Tongue (tissue), 2 donors: ENCODE measurements around the gene TXNDC5.

GRCh38 chr6:7532818-7533248 is 8.6 kb upstream of the DSP start:
- RAMPAGE, long total RNA, result no peak

- RAMPAGE, long total RNA, result no peak
These were observed 19.7 kb upstream of the SNRNP48 start for GRCh38 chr6:7570146-7570753.

GRCh38 chr6:7579026-7579791 is 10.8 kb upstream of the SNRNP48 start:
- RAMPAGE, long total RNA, result no peak

DNA sequence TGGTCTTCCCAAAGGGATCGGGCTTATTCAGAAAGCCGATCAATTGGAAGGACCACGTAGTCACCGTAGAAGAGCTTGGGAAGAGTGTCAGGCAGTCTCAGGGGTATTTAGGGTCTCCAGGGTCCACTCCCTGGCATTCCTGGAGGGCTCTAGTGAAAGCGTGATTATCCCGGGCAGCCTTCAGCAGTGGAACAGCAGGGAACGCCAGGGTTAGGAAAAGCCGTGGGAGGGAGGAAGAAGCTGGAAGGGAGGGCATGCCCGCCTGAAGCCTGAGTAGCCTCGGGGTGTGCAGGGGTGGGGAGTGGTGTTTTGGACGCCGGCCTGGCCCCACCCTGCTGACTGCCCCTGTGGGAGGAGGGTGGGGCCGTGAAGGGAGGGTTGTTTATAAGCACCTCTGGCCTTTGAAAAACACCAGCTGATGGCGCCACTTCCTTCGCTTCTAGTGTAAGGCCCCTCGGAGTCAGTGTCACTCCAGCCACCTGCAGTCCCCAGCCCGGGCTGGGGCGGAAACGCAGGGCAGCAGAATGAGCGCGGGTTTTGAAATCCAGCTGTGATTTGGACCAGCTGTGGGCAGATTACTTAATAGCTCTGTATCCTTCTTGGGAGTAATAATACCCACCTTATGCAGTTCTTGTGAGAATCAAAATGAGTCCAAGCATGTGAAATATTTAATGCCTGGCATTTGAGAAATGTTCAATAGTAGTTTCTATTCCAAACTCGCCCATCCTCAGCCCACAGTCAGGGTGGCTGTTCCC is 52.8 kb upstream of the BMP6 start:
- RAMPAGE, long total RNA, result no peak

DNA sequence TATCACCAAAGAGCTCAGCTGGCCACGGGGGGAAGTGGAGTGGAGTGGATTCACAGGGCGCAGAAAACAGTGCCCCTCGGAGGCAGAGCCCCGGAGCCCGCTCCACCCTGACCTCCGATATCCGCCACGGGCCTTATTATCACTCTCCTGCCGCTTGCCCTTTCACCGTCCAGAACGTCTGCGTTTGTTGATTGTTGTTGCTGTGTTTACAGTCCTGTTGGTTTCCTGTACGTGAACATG is 9.1 kb downstream of the BMP6 start:
- RAMPAGE, long total RNA, result no peak

DNA sequence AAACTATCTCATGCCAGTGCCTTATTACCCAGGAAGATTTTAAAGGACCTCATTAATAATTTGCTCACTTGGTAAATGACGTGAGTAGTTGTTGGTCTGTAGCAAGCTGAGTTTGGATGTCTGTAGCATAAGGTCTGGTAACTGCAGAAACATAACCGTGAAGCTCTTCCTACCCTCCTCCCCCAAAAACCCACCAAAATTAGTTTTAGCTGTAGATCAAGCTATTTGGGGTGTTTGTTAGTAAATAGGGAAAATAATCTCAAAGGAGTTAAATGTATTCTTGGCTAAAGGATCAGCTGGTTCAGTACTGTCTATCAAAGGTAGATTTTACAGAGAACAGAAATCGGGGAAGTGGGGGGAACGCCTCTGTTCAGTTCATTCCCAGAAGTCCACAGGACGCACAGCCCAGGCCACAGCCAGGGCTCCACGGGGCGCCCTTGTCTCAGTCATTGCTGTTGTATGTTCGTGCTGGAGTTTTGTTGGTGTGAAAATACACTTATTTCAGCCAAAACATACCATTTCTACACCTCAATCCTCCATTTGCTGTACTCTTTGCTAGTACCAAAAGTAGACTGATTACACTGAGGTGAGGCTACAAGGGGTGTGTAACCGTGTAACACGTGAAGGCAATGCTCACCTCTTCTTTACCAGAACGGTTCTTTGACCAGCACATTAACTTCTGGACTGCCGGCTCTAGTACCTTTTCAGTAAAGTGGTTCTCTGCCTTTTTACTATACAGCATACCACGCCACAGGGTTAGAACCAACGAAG is 30.0 kb downstream of the TXNDC5 start:
- RAMPAGE, long total RNA, result no peak

DNA sequence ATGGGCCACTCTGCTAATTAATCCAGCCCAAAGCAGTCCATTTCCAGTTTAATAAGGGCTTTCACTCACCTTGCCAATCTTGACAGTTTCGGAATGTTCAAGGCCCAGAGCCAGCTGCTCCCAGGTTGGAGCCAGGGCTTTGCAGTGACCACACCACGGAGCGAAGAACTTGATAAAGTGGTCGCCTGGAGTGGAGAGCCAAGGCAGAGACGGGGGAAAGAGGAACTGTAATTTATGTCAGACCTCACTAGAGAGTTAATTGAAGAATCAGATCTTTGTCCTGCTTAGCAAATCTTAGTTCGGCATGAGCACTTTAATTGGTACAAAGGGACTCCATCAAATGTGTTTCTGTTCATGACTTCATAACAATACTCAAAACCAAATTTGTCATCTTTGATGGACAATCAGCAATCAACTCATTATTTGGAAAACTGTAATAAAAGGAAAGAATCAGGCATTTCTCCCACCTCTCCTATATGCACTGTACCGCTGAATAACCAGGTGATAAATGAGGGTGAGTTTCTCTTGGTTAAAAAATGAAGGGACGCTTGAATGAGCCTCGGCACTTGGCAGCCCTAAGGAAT is 18.9 kb downstream of the TXNDC5 start:
- RAMPAGE, long total RNA, result no peak

GRCh38 chr6:7910297-7911357 is at the start of gene TXNDC5:
Gene TXNDC5 (minus strand): TSS chr6:7910788.
- RAMPAGE, long total RNA, result no peak

GRCh38 chr6:7974876-7975621 is 64.5 kb upstream of the TXNDC5 start:
- RAMPAGE, long total RNA, result no peak

- RAMPAGE, long total RNA, result no peak
These were observed 65.1 kb upstream of the TXNDC5 start for GRCh38 chr6:7975622-7976208.

- RAMPAGE, long total RNA, result no peak
These were observed 204.8 kb upstream of the SLC35B3 start for GRCh38 chr6:8639921-8640751.

DNA sequence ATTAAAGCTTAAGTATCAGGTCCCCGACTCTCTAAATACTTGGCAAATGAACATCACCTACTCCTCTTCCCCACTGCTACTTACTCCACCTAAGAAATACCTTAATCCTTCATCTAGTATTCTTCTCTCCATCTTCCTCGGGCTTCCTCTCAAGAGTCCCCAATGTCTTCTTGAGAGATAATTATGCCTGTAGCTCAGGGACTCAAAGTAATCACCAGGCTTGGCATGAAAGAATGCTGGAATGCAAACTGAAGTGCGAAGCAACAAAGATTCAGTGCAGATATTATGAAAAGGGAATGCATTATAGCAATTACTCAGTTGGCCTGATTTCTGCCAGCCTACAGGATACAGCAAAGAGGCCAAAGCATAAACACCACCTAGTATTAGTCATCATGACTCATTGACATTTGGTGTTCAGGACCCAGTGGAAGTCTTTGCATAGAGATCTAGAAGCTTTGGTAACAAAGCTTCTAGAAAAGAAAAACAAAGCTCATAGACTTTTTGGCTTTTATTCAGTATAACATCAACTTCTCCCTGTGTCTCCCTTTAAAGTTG is 932.9 kb downstream of the TFAP2A start:
- RAMPAGE, long total RNA, result no peak

- RAMPAGE, long total RNA, result no peak
These were observed 818.8 kb downstream of the TFAP2A start for GRCh38 chr6:9596081-9596530.

DNA sequence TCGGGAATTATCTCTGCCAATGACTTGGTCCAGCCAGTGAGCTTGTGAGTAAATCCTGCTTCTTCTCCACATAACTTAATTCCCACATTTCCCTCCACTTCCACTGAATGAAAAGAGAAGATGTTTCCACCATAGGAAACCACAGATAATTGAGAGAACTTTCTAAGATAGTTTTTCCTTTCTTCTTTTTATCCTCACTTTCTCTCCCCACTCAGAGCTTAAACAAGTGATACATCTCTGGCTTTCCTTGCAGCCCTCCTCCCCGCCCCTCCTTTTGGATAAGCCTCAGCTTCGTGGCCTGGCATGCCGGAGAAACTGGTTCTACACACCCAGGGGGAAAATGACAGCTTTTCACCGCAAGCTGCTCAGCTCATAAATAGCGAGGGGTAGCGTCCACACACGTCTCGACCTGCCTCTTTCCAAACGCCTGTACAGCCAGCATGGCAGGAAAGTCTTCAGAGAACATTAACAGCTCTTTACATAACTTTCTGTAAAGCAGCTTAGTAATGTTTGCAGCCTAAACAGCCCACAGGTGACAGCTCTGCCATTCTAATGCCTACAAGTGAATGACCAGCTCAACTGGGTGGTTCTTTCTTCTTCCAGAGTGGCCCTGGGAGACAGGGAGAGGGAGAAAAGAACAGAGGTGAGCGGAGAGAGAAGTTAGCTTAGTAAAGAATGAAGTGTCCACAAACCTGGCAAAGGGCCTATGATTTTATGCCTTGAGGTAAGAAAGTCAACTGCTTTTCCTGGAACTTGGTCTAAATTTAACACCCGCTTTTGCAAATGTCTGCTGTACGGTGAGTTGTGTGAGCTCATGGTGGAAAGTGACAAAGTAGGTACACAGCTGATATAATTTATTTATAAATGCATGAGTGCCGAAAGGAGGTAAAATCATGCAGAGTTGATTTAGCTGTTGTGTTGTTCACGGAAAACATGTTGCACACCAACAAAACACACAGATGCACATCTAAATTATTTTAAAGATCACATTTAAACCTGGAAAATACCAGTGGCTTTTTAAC is 251.5 kb downstream of the TFAP2A start:
- RAMPAGE, long total RNA, result no peak

- RAMPAGE, long total RNA, result no peak
These were observed 225.5 kb downstream of the TFAP2A start for GRCh38 chr6:10189476-10189719.

DNA sequence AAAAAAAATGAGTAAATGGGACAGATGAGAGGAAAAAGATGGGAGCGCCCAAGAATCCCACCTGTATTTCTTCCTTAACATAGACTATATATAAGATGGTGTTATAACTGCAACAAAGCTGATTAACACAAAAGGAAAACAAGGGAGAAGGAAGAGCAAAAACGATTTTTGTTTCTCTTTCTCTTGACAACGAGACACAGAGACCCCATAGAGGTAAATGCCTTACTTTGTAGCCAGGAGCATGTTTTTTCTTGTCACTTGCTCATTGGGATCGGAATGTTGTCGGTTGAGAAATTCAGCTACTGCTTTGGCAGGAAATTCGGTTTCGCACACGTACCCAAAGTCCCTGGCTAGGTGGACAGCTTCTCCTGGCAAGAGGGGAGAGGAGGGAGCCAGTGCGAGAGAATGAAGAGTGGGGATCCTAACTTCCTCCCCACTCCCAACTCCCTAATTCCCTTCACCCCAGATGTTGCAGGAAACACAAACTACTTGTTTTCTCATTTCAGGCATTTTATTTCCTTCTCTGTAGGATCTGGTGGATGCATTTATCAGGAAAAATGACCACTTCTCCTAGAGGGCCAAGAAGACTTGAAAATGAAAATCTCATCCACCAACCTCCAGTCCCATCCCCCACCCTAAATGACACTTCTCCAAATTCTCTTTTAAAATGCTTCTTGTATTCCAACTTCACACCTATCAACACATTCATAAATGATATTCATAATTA is 14.5 kb downstream of the TFAP2A start:
- RAMPAGE, long total RNA, result no peak

DNA sequence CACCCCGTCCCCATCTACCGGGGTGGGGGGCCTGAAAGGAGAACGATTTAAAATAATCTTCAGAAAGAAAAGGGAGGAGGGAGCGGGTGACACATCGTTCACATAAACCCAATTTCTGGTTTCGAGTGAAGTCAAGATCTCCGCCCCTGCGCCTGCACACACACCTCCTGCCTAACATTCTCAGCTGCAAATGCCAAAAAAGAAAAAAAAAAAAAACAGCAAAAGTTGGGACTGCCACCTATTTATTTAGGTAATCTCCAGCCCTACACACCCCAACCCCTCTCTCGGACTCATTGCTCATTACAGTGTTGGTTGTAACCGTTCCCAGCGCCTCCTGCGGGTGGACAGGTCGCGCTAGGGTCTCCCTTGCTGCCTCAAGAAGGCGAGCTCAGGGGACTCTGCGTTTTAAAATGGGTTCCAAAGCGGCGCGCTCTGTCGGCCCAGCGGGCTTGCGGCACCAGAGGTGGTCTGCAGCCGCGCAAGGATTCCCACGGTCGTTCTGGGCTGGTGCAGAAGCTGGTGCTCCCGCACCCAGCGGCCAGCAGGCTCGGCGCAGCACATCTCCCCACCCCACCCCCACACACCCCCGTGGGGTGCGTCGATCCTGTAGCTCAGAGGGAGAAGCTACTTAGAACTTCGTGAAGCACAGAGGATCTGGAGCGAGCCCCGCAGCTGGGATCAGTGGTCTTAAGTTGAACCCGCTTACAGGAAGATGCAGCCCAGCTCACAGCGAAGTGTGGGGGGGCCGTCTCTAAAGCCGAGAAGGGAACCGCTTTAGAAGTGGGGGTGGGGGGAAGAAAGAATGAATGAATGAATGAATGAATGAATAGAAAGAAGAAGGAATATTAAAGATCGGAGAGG is 979 bp downstream of the TFAP2A start:
- RAMPAGE, long total RNA, result no peak

DNA sequence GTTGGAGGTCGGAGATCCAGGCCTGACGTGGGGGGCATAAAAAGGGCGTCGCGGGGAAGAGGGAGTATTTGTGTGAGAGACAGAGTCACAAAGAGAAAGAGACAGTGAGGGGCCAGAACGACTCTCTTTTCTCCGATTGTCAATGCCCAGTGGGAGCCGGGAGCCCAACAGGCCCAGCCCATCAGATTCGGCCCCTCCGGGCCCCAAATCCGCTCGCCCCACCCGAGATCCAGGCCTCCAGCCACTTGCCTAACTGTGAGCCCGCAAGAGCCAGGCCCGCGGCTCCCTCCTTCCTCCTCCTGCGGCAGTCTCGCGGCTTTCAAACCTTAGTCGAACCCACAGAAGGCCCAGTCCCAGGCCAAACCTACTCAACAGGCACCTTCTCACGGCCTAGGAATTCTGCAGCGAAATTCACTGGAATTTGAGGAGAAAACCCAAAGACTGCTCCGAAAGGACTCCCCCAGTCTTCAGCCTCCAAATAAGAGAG is 2.7 kb upstream of the TFAP2A start:
- RAMPAGE, long total RNA, result no peak

DNA sequence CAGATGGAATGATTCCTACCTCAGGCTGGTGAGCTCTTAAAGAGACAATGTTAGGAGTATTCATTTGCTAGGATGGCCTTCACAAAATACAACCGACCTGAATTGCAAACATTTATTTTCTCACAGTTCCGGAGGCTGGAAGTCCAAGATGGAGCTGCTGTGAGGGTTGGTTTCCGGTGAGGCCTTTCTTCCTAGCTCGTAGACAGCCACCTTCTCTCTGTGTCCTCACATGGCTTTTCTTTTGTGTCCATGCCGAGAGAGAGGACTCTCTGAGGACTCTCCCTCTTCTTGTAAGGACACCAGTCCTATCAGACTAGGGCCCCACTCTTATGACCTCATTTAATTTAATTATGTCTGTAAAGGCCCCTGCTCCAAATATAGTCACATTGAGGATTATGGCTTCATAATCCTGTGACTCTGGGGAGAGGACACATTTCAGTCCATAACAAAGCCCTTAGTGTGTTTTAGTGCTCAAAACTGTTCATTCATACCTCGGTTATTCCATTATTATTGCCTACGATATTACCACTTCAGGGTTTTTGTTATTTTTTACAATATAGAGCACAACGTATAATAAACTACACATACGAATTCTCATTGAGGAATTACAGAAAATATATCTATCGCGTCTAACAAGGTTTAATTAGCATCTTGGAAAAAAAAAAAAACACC is 19.8 kb upstream of the TFAP2A start:
- RAMPAGE, long total RNA, result no peak

GRCh38 chr6:10485775-10486240 is 35.3 kb upstream of the GCNT2 start:
- RAMPAGE, long total RNA, result no peak